ENCODE measurements around the genes ERCC3 and WDR33.

GRCh38 chr2:127293352-127294450, at the start of gene ERCC3:
ERCC3 (minus strand) TSS chr2:127294144.
- PRO-cap = bidirectional peak, plus-strand start at chr2:127294235, minus-strand start at chr2:127294144

DNA sequence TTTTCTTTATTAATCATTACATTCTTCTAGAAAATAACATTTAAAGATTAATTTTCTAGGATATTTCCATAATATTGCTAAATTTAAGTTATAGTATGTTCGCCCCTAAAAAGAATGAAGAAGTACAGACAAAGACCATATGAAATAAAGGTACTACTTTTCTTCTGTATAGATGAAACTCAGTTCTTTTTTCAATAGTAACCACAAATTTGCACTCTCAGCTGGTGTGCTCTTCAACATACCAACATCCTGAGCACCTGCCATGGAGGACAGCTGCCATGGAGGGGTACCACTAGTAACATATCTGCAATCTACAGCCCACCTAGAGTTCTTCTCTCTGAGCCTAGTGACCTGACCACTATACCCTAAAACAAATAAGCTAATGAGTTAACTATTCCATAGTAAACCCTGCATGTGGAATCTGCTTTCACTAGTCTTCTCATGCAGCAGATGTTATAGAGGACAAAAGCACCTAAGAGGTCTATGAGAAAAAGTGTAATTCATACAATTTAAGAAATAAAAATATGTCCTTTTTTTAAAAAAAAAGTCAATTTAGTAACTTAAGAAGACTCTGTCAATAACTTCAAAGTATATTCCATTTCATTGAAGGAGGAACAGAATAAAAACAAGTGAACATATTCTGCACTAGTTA, 36.9 kb upstream of the ERCC3 start:
- PRO-cap = no peak

- PRO-cap = no peak
Observed at GRCh38 chr2:127373667-127374799, 13.7 kb downstream of the MAP3K2 start.

GRCh38 chr2:127404691-127405134, 13.5 kb upstream of the PROC start:
- PRO-cap = no peak

DNA sequence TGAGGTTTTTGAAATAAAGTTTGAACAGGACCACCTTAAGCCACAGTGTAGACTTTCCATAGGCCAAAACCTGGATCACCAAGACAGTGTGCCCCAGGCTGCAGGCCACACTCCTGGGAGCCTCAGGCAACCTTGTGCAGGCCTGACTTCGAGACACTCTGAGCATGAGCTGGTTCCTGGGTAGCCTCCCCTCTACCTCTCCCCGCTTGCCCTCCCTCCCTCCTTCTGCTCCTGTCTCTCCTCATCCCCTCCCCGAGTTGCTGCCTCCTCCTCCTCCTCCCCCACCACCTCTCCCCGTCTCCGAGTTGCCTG, 10.6 kb upstream of the PROC start:
- PRO-cap = bidirectional peak, plus-strand start outside the sequence, minus-strand start at position 166 of the sequence

DNA sequence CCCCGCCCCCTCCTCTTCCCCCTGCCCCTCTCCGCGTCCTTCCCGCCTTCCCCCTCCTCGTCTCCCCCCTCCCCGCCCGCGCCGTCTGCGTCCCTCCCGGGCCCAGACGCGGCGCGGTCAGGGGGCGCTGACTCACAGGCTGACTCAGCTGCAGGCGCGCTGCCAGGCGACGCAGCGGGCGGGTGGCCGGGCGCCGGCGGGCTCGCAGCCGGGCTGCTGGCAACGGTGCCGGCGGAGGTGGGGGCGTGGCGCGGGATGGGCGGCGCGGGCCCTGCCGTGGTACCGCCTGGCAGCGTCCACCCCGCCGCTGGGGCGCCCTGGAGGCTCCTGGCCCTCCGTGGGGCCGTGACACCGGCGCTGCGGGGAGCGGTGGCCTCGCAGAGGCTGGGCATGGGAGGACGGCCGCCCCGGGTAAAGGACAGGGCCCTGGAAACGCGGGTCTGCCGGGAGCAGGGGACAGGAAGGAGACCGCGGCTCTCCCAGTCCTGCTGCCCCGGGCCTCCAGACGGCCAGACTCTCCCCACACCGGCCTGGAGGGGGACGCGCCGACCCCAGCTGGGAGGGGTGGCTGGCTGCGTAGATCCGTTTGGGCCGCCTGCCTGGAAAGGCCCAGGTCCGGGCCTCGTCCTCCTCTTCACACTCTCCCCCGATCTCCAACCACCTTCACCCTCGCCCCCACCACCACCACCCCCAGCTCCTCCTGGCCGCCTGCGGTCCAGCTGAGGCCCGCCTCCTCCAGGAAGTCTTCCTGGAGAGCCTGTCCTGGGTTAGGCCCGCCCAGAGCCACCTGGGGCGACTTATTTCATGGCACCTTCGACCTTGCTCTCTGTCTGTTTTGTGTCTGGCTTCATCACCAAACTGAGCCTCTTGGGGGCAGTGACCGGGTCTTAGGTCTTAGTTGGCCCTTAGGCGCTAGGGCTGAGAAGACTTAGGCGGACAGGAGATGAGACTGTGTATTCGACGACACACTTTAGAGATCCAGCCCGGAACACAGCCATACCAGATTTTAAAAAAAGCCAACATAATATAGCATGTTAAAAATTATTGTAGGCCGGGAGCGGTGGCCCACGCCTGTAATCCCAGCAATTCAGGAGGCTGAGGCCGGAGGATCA, 9.9 kb upstream of the PROC start:
- PRO-cap = bidirectional peak, plus-strand start at position 105 of the sequence, minus-strand start outside the sequence; unidirectional peak, minus-strand start at position 860 of the sequence

GRCh38 chr2:127419275-127419888, 1.2 kb downstream of the PROC start:
- PRO-cap = no peak

DNA sequence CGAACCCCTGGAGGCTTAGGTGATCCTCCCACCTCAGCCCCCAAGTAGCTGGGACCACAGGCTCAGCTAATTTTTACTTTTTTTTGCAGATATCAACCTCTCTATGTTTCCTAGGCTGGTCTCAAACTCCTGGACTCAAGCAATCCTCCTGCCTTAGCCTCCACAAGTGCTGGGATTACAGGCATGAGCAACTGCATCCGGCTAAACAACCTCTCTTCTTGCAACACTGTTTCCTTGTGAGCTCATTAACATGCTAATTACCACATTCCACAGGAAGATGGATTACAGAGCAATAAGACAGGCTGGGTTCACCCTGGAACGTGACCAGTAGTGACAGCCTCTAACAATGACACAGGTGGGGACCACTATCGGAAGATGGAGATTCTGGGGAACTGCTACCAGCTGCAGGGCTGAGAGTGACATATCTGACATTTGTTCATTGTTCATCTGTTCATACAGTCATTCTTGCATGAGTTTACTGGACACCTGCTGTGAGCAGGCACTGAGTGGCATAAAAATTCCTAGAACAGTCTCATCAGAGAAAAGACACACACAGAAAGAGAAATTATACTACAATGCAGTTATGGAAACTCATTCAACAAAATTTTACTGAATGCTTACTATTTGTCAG, 37.4 kb downstream of the PROC start:
- PRO-cap = no peak

DNA sequence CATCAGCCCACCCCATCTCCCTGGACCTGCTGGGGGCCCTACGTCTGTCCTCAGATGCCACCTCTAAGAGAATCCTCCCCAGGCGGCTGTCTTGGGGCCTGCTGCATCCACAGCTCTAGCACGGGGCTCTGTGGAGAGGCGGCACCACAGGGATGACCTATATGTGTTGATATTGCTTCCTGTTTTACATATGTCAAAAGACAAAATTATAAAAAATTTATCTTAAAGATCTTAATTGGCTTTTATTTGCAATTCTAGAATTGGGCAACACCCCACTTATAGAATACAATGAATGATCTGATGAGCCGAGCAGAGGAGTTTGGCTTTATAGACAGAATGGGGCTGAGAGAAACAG, 1.3 kb downstream of the MYO7B start:
- PRO-cap = no peak

DNA sequence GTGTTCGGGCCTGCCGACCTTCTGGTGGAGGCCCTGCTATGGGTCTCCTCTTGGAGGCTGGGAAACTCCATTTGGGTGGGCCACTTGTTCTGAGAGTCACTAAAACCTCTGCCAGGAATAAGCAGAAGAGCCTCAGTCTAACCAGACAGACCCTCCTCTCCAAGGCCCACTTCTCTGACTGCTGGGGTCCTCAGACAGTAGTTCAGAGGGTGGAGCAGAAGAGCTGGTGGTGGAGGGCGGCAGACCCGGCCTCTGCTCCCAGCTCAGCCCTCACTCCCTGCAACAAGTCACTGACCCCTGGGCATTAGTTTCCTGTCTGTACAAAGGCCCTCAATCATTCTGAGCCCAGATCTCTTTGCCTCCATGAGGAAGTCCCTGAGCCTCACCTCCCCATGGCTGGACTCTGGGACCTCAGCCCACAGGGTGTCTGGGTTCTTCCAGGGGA, 48.9 kb downstream of the MYO7B start:
- PRO-cap = no peak

GRCh38 chr2:127649661-127650090, 3.7 kb downstream of the GPR17 start:
- PRO-cap = unidirectional peak, minus-strand start at chr2:127649868

- PRO-cap = no peak
Observed at GRCh38 chr2:127663674-127664461, 11.5 kb downstream of the LIMS2 start.

GRCh38 chr2:127724789-127725423, 23.6 kb downstream of the SFT2D3 start:
- PRO-cap = no peak

- PRO-cap = bidirectional peak, plus-strand start at chr2:127811258, minus-strand start at chr2:127811171; bidirectional peak, plus-strand start at chr2:127811459, minus-strand start at chr2:127811501; bidirectional peak, plus-strand start at chr2:127811652, minus-strand start at chr2:127811621
Observed at GRCh38 chr2:127811088-127811879, at the start of gene WDR33. WDR33 (minus strand) TSS chr2:127811171.

- PRO-cap = no peak
Observed at GRCh38 chr2:127901718-127902062, 15.9 kb upstream of the AMMECR1L start.

GRCh38 chr2:128026596-128027439, 1.0 kb downstream of the SAP130 start:
- PRO-cap = bidirectional peak, plus-strand start at chr2:128027577, minus-strand start at chr2:128027280

- PRO-cap = no peak
Observed at GRCh38 chr2:128425843-128426594, 107.4 kb upstream of the HS6ST1 start.

GRCh38 chr2:129273489-129273955, 705.9 kb upstream of the RAB6C start:
- PRO-cap = no peak

DNA sequence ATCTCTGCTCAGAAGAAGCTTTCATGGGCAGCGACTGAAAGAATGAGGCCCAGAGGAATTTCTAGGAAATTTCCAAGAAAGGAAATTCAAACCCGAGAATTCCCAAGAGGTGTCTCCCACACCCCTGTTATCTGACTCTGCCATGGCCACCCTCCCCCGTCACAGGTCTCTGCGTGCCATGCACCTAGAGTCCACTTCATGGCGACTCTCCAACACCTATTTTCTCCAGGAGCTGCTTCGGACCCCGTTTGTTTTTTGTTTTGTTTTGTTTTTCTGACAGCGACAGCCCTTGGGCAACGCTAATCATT, 715 bp downstream of the SMPD4 start:
- PRO-cap = no peak

GRCh38 chr2:130348694-130349606, 6.3 kb downstream of the IMP4 start:
- PRO-cap = no peak

Measured in neural crest cell (in vitro differentiated cells).